ENCODE measurements around the genes CCDC30, HYI and ST3GAL3.

DNA sequence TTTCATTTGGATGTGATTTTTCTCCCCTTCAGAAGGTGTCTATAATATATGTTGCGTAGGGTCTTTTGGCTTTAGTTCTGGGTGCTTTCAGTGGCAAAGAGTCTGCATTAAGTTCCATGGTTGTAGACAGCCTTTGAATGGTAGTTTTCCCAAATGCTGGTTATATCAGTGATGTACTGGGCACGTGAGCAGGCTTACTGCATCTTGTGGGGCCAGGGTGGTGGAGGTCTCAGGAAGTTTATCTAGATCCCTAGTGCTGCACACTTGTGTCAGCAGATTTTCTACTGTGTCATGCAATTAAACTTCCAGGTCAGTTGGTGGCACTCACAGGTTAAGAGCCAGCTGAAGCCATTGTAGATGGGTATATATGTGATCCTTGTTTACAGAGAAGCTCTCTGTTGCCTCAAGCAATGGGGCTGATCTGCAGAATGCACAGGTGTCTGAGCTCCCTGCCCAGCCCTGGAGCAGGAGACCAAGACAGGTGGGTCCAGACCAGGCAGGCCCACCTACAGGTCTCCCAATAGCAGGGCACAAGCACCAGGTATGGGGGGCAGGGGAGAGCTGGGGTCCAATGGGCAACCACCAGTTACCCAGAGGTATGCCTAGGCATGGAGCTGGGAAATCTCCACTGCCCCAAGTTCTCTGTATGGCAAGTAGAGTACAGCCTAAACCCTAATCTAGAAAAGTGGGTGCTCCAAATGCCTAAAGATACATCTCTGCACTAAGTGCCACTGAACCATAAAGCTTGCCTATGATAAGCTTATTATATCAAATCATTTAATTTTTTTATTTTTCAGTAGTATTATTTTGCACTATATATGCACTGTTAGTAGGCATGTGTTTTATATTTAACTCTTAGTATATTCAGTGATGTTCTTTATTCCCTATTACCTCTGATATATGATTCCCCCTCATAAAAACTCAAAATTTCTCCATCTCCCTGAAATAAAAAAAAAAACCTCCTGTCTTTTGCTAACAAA is 32.8 kb downstream of the FOXJ3 start:
- PRO-cap, result no peak

GRCh38 chr1:42334143-42334634 is 846 bp downstream of the FOXJ3 start:
- PRO-cap, result bidirectional peak, plus-strand start at chr1:42334526, minus-strand start at chr1:42334510

- PRO-cap, result no peak
These were observed 1.5 kb downstream of the ZMYND12 start for GRCh38 chr1:42454326-42454621.

- PRO-cap, result bidirectional peak, plus-strand start at chr1:42463318, minus-strand start at chr1:42463020
These were observed at the start of gene CCDC30 for GRCh38 chr1:42462858-42463589. CCDC30 (plus strand) TSS chr1:42463286.

DNA sequence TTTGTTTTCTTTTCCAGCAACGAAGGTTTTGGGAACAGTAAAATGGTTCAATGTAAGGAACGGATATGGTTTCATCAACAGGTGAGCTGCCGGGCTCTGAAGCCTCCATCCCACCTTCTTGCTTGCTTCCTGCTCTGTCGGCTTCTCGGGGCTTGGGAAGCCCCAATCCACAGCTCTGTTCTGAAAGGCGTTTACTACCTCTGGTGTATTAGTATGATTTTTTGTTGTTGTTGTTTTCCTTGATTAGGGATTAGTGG is 1.1 kb downstream of the YBX1 start:
- PRO-cap, result no peak

DNA sequence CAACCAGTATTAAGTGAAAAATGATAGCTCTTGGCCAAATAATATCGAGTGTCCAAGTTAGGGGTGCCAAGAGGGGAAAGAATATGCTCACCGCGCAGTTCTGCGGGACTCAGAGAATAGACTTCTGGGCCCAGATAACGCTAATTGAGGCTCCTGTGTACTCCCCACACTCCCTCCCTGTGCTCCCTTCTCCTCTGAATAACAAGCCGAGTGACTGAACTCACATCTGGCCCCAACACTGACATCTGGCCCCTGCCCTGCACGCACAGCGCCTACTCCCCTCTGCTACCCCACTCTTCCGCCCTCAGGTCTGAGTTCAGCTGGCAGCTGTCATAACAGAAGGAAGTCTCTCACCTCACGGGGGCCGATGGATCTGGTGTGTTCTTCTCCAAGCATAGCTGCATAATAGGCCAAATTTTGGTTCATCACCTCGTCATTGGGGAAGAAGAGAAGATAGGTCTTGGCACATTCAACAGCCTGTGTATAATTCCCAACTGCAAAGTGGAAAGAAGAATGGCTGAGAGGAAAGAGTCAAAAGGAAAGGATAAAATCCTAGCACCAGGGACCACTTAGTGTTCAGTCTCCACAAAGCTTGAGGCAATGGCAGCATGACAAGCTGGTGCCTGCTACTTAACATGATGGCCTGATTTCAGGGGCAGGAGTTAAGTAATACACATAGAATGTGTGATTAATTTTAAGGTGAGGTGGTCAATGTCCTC is 9.2 kb downstream of the P3H1 start:
- PRO-cap, result no peak

DNA sequence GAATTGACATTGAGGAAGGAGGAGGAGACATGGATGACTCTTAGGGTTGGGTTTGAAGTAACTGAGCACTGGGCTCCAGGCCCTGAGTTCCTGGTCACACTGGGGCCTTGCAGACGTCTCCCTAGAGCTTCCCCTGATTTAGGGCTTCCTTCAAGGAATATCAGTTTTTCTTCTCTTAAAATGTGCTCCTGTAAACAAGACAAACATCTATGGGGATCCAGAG is 10.7 kb downstream of the TMEM269 start:
- PRO-cap, result unidirectional peak, minus-strand start at position 120 of the sequence

GRCh38 chr1:42817883-42818395 is 742 bp upstream of the SVBP start:
- PRO-cap, result no peak

DNA sequence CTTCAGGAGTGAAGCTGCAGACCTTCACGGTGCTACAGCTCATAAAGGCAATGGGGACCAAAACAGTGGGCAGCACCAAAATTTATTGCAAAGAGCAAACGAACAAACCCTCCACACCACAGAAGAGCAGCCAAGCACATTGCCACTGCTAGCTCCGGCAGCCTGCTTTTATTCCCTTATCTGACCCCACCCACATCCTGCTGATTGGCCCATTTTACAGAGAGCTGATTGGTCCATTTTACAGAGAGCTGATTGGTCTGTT is 42.5 kb downstream of the SLC2A1 start:
- PRO-cap, result no peak

- PRO-cap, result no peak
These were observed 48.4 kb upstream of the TMEM125 start for GRCh38 chr1:43221225-43221849.

- PRO-cap, result no peak
These were observed 6.8 kb downstream of the TMEM125 start for GRCh38 chr1:43276210-43277257.

- PRO-cap, result no peak
These were observed 16.6 kb upstream of the MPL start for GRCh38 chr1:43320840-43321607.

DNA sequence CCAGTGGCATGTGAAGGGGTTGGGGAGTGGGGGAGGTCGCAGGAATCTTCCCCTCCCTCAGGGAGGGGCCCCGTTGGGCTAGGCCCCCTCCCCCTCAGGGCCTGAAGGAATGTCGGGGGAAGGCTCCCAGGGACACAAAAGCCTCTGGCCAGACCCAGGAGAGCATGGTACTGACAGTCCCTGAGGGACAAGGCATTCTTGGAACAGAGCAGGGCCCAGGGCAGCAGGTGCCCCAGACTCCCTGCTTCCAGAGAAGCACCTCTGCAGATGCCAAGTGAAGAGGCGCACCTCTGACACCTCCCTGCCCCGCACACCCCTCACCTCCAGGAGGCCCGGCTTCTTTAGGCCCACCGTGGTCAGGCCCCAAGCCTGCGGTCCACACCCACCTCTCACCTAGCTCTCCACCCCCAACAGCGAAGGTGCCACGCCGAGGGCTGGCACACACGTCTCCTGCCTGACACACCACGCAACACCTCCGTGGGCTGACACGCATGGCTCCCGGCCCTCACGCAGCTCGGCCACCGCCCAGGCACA is 1.0 kb downstream of the ELOVL1 start:
- PRO-cap, result unidirectional peak, plus-strand start at position 137 of the sequence

DNA sequence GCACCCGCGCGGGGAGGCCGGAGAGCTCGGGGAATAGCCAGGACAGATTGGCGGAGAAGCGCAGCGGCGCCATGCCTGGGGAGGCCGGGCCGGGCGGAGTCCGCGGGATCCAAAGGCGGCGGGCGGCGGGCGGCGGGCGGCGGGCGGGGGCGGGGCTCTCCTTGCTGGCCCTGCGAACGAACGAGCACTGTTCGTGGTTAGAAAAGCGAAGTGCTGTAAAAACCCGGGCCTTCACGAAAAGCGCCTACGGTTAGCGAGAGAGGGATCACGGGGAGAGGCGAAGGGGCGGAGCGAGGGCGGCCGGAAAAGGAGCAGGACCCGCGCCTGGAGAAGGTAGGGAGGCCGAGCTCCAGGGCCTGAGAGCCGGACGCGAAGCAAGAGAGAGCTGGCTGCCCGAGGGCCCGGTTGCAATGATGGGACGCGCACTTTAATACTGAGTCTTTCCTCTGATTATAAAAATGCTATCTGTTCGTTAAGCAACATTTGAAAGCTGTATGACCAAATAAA is at the start of gene HYI:
HYI (minus strand) TSS at position 211 of the 507 bp plus-strand sequence.
- PRO-cap, result unidirectional peak, plus-strand start at position 23 of the sequence; bidirectional peak, plus-strand start at position 336 of the sequence, minus-strand start at position 189 of the sequence

GRCh38 chr1:43536186-43536868 is 5.6 kb downstream of the PTPRF start:
- PRO-cap, result unidirectional peak, plus-strand start at chr1:43536775

DNA sequence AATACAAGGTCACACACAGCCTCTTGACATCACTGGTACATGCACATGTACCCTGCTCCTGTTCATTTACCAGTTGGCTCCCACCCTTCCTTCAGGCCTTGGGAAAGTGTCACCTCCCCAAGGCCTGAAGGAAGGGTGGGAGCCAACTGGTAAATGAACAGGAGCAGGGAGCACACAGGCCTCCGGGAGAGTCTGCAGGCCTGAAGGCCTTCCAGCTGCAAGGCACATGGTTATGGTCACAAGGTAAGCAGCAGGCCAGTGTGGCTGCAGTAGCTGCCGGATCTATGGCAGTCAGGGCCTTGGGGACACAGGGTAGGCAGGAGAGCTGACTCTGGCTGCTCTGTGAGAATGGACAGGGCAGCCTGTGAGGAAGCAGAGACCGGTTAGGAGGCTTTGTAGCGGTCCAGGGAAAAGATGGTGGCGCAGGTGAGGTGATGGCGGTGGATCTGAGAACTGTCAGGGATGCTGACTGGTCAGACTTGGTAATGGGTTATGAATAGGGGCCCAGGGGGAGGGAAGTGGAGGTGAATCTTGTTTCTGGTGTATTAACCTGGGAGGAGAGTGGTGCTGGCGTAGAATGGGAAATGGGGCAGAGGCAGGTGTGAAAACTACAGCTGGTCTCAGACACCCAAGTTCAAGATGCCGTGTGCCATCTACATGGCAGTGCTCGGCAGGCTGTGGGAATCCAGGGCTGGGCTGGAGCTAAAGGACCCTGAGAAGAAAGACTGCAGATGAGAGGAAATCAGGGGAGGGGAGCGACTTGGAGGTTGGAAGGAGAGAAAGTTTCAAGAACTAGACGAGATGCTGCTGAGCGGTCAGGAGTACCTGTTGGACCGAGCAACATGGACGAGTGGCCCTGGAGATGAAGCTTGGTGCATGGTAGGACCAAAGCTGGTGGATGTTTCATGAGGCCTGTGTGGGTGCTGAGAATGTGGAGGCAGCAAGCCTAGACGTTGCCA is 55.5 kb upstream of the KDM4A start:
- PRO-cap, result no peak

DNA sequence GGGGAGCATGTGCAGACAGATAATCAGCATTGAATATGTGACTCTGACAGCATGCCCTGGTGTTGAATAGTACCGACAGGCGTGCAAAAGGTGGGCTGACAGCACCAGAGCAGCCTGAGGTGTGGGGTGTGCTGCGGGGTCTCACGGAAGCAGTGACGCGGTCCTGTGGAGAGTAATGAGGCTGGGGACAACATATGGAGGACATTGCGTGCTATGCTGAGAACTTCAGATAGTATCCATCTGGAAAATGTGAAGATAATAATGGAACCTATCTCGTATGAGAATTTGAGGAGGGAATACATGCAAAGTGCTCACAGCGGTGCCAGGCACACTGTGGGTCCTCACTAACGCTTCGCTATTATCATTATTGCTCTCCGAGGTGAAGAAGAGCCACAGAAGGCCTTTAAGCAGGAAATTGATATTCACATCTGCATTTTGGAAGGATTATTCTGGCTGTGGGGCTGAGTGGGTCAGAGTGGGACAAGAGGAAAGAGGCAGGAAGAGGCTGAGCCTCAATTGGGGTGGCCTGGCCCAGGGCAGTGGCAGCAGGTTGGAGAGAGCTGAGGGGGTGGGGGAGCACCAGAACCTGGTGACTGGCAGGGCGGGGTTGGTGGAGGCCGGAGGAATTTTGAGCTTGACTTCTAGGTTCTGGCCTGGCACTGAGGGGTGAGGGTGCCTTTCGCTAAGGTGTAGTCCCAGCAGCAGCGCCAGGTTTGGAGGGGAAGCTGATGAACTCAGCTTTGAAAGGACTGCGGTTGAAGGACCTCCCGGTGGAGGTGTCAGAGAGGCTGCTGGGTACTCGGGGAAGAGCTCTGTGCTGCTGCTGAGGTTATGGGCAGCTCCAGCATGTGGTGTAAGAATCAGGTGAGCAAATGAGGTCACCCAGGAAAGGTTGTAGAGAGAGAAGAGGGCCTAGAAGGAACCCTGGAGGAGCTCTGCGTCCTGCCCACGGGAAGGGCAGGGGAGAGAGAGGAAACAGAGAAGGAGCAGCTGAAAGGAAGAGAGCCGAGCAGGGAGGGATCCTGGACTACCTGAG is 33.7 kb upstream of the KDM4A start:
- PRO-cap, result unidirectional peak, plus-strand start at position 785 of the sequence

DNA sequence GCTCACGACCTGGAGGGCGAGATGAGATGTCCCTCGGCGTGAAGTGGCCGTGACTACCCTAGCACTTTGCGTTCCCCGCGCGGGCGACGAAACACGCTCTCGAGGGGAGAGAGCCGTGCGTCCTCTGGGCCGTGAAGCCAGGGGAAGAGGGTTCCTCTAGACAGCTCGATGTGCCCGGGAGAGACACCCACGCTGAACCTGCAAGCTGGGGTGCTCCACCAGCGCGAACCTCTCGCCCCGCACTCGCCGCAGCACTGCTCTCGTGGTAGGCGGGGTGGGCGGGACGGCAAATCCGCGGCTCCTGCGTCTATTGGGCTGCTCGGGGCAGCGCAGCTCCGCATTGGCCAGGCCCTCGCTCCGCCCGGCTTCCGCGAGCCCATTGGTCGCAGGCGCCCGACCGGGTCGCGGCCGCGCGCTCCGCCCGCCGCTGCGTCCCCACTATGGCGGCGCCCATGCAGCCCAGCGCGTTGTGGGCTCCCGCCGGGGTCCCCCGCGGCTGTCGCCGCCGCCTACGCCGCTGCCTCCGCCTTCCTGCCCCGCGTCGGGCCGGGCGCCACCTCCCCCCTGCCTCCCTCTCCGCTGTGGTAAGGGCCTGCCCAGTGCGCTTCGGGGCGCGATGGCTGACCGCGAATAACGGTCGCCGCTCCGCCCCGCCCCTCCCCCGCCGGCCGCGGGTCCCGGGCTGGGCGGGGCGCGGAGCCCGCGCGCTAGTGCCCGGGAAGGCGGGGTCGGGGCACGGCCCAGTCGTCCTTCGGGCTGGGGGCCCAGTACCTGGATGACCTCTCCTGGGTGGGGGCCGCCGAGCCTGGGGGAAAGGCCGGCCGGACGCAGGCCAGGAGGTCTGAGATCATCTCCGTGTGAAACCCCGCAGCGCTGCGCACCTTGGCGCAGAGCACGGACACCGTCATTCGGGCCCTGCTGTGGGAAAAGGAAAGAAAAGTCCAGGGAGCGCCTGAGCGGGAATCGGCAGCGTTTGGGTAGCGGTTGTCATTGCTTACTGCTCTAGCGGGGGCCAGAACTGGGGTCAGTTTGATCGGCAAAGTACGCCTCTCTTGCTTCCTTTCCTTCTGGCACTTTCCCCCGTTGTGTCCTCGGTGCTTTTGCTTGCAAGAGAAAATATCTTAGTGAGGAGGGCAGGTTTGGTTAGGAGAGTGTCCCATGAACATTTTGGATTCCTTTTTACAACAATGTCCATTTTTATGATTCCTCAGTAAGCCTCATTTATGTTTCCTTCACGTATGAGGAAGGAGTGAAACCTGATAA is at the start of gene ST3GAL3:
ST3GAL3 (plus strand) TSS at position 427 of the 1,263 bp plus-strand sequence.
- PRO-cap, result bidirectional peak, plus-strand start at position 438 of the sequence, minus-strand start at position 256 of the sequence; unidirectional peak, plus-strand start at position 907 of the sequence

DNA sequence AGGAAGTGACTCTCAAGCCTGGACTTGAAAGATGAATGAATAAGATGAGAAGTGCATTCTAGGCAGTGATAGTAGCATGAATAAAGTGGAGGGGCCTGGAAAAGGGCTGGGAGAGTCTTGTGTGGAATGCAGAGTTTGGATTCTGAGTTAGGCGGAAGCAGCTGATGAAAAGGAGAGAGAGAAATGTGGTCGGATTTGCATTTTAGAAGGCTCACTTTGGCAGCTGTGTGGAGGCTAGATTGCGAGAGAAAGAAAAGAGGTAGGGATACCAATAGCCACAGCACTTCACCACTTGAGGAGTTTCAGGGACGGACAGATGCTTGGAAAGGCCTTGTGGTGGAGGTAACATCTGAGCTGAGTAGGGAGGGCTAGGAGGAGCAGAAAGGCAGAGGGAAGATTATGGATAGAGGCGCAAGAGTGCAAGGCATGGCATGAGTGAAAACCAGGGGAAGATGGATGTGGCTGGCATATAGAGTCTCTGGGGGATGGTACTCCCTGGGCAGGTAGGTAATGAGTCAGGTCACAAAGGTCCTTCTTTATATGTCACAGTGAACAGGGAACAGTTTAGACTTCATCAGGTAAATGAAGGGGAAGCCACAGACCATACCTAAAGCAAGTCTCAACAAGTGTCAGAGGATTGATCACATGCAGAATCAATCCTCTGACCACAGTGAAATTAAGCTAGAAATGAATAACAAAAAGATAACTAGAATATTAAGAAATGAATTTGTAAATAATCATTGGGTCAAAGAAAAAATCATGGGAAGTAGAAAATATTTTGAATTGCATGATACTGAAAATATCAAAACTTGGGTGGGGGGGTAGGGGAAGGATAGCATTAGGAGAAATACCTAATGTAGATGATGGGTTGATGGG is 59.8 kb downstream of the ST3GAL3 start:
- PRO-cap, result no peak

- PRO-cap, result no peak
These were observed 75.1 kb upstream of the ARTN start for GRCh38 chr1:43858556-43858903.

All from type B pancreatic cell (in vitro differentiated cells).